ENCODE measurements around the gene ZNF618.

GRCh38 chr9:111998194-111998491 lies 101.5 kb downstream of the UGCG start:
- RRBS, result no CpG with 5 or more reads among the region's 2 CpGs

DNA sequence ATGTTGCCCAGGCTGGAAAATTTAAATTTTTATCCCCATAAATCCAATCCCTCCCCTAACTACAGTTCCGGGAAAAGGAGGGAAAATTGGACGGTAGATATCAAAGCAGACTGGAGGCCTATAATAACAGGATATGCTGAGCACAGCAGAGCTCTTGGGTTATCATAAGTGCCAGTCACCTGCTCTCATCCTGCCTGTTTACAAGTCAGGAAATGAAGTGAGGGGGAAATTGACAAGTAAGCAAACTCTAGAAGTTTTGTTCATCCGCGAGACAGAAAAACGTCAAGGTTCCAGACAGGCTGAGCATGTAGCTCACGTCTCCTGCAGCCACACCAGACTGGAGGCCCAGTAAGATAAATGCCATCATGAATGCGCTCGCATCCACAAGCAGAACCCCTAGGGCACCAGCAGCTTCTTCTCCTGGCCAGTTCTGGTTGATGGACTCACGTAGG lies 105.9 kb downstream of the UGCG start:
- RRBS, result no CpG with 5 or more reads among the region's 9 CpGs

DNA sequence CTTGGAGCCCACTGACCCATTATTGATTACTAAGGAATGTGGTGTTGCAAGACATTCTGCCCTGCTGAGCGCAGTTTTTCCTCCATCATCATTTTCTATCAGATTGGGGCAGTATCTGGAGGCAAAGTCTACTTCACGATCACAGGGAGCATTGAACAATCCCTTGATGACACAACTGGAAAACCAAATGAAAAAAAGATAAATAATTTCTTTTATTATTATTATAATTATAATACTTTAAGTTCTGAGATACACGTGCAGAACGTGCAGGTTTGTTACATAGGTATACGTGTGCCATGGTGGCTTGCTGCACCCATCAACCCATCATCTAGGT lies 129.3 kb downstream of the UGCG start:
- RRBS, result no CpG with 5 or more reads among the region's 5 CpGs

- RRBS, result no CpG with 5 or more reads among the region's 6 CpGs
Observed at GRCh38 chr9:112155840-112156336, 19.2 kb downstream of the SUSD1 start.

GRCh38 chr9:112378580-112379263 lies 1.2 kb upstream of the HSDL2 start:
- RRBS, result no CpG with 5 or more reads among the region's 22 CpGs

DNA sequence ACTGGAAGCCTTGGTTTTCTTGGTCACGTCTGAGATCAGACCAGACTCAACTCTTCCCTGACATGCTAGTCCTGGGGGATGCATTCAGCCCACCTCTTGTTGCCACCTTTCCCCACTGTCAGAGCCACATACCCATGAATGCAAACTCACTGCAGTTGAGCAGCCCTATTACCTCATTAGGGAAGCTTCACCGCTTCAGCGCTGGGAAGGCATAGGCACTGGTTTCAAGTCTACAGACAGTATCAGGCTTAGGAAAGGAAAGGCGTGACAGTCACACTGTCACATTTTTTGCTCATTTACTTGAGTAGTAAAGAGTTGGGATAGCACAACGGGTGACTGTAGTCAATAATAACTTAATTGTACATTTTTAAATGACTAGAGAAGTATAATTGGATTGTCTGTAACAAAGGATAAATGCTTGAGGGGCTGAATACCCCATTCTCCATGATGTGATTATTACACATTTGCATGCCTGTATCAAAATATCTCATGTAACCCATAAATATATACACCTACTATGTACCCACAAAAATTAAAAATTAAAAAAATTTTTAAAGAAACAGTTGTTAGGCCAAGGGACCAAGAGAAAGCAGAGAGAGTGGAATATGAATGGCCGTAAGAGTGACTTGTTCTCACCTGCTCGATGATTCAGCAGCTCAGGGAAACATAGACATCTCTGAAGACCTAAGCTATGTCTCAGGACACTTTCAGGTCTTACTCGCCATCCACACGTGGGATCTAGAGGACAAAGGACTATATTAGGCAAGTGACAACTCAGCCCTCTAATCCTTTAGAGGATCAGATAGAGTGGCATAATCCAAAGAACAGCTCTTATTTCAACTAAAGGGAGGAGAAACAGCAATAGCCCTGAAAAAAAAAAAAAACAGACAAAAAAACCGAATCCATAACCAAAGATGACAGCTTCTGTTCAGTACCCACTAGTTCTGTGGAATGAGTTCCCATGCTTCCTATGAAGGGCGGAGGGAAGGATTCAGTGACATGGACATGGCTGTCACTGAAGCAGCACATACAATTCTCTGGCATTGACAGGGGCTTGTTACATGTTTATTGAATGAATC lies 95.6 kb downstream of the KIAA1958 start:
- RRBS, result no CpG with 5 or more reads among the region's 11 CpGs

DNA sequence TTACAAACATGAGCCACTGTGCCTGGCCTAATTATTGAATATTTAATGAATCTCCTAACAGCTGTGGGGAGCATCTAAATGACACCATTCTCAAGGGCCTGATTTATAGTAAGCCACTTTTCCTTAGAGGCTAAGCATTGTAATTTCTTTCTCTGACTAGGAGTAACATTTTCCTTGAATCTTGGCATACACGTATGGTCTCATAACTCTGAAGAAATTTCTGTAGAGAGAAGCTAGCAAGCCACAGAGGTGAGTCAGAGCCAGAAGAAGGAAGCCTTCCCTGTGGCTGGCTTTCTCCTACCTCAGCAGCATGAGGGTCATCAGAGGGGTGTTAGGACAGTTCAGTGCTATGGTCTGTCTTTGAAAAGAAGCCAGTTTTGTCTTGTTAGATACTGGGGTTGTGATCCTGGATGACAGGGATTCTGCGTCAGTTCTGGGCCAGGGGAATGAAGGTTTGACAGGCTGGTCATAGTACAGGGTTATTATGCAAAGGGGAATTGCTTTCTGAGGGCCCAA lies 3.2 kb downstream of the SNX30 start:
- RRBS, result no CpG with 5 or more reads among the region's 2 CpGs

DNA sequence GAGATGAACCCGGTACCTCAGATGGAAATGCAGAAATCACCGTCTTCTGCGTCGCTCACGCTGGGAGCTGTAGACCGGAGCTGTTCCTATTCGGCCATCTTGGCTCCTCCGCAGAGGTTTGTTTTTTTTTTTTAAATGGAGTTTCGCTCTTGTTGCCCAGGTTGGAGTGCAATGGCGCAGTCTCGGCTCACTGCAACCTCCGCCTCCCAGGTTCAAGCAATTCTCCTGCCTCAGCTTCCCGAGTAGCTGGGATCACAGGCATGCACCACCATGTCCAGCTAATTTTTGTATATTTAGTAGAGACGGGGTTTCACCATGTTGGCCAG lies 53.5 kb downstream of the SNX30 start:
- RRBS, result no CpG with 5 or more reads among the region's 14 CpGs

DNA sequence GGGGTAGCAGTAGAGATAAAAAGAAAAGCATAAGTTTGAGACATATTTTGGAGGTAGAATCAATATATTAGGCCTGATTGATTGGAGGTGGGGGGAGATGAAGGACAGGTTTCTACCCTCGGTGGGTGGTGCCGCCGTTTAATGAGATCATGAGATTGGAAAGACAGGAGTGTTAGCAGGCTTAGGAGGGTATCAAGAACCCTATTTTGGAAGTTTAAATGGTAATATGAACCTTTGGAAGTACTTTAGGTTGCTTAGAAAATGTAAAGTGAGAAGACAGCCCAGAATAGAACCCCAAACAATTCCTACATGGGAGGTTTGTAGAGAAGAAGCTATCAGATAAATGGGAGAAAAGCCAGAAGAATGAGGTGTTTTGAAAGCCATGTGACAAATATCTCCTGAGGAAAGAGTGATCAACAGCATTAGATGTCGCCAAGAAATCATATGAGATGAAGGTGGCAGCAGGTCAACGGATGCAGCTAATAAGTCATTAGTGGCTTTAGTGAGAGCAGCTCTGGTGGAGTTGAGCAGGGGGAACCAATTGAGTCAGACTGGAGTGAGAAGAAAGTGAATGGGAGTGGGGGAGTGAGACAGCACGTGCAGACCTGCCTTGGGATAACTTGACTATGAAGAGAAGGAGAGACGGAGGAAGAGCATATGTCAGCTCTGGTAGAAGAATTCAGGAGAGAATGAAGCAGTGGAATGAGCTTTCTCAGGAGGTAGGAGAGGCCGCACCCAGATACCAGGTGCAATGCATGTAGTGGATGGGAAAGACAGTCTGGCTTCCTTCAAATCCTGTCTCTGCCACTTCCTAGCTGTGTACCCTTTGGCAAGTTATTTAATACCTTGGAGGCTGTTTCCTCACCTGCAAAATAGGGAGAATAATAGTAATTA lies 7.8 kb downstream of the SLC46A2 start:
- RRBS, result no CpG with 5 or more reads among the region's 8 CpGs

DNA sequence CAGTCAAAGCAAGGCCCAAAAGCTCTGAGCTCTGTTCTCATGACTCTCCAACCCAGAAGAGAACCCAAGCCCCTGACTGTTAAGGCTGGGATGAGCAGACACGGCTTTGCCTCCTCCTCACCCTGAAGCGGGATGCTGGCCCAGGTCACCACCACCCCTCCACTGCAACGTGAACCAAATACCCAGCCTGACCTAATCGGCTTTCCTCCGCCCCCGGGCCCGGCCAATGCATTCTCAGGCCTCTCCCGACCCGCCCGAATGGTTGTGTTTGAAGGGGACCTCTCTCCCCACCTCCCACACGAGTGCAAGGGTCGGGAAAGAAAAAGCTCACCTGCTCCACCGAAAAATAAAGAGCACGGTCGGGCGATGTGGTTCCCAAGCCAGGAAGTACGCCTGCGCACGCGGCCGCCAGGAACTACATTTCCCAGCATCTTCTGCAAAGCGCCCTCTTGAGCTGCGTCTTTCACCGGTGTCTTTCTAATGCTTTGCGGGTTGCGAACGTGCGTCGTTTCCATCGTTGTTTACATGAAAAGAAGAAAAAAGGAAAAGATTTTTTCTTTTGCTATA lies 44.6 kb downstream of the ZFP37 start:
- RRBS, result no CpG with 5 or more reads among the region's 30 CpGs

DNA sequence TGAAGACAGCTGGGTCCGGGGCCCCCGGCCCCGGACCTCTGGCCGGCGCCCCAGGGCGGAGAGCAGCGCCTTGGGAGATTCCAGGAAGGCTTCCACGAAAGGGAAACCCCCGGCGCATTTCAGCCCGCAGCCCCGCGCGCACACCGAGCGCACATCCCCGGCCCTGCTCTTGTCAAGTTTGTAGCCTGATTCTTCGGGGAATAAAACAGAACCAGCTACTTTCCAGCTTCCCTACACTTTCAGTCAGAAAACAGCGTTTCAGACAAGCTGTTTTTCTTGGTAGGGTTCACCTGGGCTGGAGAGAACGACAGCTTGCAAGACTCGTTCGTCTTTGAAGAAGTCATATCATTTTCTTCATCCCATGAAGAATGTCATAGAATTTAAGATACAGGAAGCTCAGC lies 561 bp downstream of the SLC31A2 start:
- RRBS, result 26% methylated on average over 15 of the region's 22 CpGs

DNA sequence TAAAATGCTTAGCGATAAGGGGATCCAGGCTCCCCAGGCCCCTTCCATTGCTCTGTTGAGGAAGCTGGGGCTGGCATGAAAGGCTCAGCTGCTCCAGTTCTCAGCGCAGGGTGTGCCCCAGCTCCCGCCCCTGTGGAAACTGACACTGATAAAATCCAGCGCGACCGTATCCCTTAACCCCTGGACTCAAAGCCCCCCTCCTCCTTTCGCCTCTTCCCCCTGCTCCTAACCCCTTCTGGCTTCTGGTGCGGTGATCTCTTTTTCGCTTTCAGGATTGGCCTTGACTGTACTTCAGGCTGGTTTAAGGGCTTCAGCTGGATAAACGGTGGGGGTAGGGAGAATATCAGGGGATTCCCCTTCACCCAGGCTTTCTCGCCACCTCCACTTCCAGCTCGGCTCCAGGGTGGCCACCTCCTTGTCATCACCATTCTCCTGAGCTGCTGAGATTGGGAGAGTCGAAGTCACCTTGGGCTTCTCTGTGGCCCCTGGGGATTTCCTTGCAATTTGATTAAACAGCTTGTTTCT lies 818 bp downstream of the BSPRY start:
- RRBS, result no CpG with 5 or more reads among the region's 13 CpGs

- RRBS, result 38% methylated on average over 1 of the region's 17 CpGs
Observed at GRCh38 chr9:113369713-113370520, 6.9 kb downstream of the HDHD3 start.

DNA sequence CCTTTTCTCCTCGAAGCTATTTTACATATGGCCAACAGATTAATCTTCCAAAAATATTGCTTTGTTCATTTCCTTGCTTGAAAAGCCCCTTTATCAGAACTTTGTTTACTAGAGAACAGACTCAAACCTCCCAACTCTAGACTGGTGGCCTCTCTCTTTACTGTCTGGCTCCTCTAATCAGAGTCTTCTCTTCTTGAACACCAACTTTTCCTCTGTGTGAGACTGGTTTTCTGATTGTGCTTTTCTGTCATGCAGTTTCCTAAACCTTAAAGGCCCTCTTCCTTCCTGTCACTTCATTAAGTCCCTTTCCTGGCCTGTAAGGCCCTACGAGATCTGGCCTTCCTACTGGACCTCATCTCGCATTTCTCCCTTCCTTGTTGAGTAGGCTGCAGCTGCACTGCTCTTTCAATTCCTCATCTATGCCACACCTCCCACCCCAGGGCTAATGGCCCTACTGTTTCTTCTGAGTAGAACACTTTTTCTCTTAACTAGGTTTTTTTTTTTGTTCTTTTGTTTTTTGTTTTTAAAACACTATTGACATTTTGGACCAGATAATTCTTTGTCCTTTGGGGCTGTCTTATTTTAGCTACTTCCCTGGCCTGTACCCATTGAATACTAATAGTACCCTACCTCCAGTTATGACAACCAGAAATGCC lies 5.8 kb downstream of the C9orf43 start:
- RRBS, result no CpG with 5 or more reads among the region's 3 CpGs

GRCh38 chr9:113501022-113502183 lies 37.9 kb downstream of the RGS3 start:
- RRBS, result no CpG with 5 or more reads among the region's 26 CpGs

- RRBS, result 87% methylated on average over 6 of the region's 14 CpGs
Observed at GRCh38 chr9:113504505-113505677, 41.4 kb downstream of the RGS3 start.

GRCh38 chr9:113578877-113579491 lies 115.5 kb downstream of the RGS3 start:
- RRBS, result no CpG with 5 or more reads among the region's 5 CpGs

GRCh38 chr9:113583216-113583611 lies 119.7 kb downstream of the RGS3 start:
- RRBS, result no CpG with 5 or more reads among the region's 3 CpGs

- RRBS, result no CpG with 5 or more reads among the region's 2 CpGs
Observed at GRCh38 chr9:113718369-113718568, 157.8 kb upstream of the ZNF618 start.

DNA sequence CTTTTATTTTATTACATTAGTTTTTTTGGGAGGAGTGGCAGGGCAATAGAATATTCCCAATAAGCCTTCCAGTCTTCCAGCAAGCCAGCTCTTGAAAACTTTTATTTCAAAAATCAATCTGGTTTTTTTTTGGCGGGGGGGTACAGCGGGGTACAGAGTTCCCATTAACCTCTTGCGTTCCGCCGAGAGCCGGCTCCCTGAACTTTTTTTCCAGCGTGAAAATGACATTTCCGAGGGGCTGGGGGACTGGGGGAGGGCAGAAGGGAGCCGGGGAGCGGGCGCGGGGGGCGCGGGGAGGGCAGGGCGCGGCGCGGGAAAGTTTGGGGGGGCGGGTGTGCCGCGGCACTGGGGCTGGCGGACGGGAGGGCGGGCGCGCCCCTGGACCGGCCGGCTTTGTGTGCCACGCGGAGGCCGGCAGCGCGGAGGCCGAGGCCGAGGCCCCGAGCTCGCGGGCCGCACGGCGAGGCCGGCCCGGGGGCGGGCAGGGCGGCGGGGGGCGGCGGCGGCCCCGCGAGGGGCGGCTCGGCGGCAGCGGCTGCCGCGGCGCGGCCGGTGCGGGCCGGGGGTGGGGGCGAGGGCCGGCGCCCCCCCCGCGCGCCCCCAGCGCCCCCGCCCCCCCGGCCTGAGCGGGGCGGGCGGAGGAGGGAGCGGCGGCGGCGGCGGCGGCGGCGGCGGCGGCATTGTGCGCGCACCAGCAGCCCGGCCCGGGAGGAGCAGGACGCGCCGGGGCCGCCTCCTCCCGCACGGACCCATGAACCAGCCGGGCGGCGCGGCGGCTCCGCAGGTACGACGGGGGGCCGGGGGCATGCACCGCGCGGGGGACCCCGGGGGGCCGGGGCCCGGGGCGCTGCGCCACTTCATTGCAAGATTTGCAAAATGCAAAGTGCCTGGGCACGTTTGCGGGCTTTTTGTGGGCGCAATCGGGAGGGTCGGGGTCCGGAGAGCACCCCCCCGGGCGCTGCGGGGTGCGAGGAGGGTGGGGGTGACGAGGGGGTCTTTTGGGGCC lies at the start of gene ZNF618:
Gene ZNF618 (plus strand): TSS at position 680 of the 1,006 bp plus-strand sequence.
- RRBS, result 4% methylated on average over 57 of the region's 122 CpGs